ENCODE results near the gene RHOF.

GRCh38 chr12:121241152-121241739 lies 31.3 kb downstream of the P2RX4 start:
- PRO-cap, result no peak
- RAMPAGE, long total RNA, 4 experiments, result no peak in any of the 4 experiments

GRCh38 chr12:121399232-121400035 lies 484 bp upstream of the RNF34 start:
- PRO-cap, result unidirectional peak, minus-strand start at chr12:121399623; bidirectional peak, plus-strand start at chr12:121400129, minus-strand start at chr12:121399887
- RAMPAGE, long total RNA, 4 experiments, result no peak in any of the 4 experiments

GRCh38 chr12:121574083-121574514 lies 6.7 kb downstream of the KDM2B start:
- PRO-cap, result unidirectional peak, plus-strand start at chr12:121574391
- RAMPAGE, long total RNA, 4 experiments, result no peak in any of the 4 experiments

- PRO-cap, result no peak
- RAMPAGE, long total RNA, 4 experiments, result no peak in any of the 4 experiments
Measured at GRCh38 chr12:121664539-121665312, 4.7 kb downstream of the MORN3 start.

GRCh38 chr12:121792695-121793395 lies 643 bp downstream of the RHOF start:
- PRO-cap, result bidirectional peak, plus-strand start at chr12:121793031, minus-strand start at chr12:121792896
- RAMPAGE, long total RNA, 4 experiments, result no peak in any of the 4 experiments

DNA sequence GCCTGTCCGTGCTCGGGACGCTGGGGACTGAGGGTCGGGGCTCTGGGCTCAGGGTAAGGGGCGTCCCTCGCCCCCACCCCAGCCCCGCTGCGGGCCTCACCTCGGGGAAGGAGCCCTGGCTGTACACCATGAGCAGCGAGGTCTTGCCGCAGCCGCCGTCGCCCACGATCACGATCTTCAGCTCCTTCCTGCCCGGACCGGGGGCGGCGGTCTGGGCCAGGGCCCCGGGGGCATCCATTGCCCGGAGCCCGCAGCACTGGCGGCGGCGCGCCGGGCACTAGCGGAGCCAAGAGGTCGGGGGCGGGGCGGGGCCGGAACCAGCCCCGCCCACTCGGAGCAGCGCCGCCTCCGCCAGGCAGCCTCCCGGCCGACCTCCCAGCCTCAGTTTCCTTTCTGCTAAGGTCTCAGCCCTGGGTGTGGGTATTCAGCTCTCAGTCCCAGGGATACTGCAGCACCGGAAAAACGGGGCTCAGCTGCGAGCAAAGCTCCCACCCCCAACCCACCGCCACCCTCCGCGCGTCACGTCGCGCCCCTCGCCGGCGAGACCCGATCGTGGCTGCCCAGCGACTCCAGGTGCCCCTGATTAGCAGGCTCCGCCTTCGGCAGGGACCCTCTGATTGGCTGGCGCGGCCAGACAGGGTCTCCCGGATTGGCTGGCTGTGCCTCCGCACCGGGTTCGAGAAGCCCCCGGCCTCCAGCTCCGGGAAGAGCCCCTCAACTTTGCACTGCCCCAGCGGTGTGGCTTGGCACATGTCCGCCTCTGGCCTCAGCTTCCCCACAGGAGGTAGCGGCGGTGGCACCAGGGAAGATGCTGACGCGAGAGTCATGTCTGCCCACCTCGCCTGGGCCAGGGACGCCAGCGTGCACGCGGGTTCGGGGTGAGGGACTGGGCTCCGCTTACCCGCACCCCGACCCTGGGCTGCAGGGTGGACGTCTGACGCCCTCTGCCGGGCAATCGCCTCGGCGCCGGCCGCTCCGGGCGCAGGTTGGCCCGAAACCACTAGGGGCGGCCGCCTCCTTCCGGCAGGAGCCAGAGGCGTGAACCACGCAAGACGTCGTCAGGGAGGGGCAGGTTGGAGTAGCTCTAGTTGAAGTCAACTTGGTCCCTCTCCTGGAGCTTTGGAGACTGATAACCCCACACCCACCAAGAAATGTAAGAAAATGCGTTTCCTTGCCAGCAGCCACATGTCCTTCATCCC lies at the start of gene RHOF:
Gene RHOF, minus strand, starts transcription at position 293 of the 1,199 bp plus-strand sequence.
- PRO-cap, result bidirectional peak, plus-strand start at position 434 of the sequence, minus-strand start at position 258 of the sequence; bidirectional peak, plus-strand start at position 1,061 of the sequence, minus-strand start at position 888 of the sequence
- RAMPAGE, long total RNA, 4 experiments, result start-site peak on the minus strand in 4 of 4 experiments, centred at positions 259 to 279 of the sequence, 41 to 1,784 reads per replicate

- PRO-cap, result bidirectional peak, plus-strand start at chr12:121800738, minus-strand start at chr12:121800570
- RAMPAGE, long total RNA, 4 experiments, result no peak in any of the 4 experiments
Measured at GRCh38 chr12:121800441-121800802, 3.4 kb upstream of the SETD1B start.

DNA sequence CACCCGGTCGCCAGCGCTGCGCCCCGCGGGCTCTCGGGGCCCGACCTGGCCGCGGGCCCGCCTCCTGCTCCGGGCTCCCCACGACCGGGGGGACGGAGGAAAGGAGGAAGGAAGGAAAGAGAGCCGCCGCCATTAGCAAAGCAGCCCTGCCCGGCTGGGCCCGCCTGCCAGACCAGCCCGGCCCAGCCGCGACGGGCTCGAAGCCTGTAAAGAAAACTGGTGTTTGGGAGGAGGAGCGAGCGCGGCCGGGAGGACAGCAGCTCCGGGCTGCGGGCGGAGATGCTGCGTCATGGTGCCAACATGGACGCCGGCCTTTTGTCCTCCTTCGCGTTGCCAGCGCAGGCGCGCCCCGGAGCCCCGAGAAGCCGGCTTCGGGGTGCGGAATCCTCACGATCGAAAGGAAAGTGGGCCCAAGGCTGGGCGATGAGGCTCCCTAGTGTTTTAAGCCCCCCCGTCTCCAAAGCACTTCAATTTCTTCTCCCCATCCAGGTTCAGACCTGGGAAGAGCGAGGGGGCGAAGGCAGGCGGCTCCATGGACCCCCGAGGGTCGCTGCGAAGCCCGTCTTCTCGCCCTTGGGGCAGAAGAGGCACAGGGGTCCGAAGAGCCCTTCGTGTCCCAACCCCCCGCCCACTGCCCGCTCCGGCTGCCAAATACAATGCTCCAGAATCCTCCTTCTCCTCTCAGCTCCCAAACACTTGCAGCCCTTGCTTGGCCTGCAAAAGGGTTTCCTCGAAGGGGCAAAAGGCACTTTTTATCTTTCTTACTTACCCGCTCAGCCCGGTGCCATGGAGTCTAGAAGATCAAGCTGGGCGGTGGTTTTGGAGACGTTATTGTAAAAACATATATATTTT lies 2.8 kb upstream of the SETD1B start:
- PRO-cap, result bidirectional peak, plus-strand start at position 276 of the sequence, minus-strand start at position 184 of the sequence
- RAMPAGE, long total RNA, 4 experiments, result no peak in any of the 4 experiments

GRCh38 chr12:121804970-121805054 lies 1.0 kb downstream of the SETD1B start:
- PRO-cap, result no peak
- RAMPAGE, long total RNA, 4 experiments, result no peak in any of the 4 experiments

- PRO-cap, result bidirectional peak, plus-strand start at chr12:121812667, minus-strand start at chr12:121812528
- RAMPAGE, long total RNA, 4 experiments, result no peak in any of the 4 experiments
Measured at GRCh38 chr12:121812352-121812925, 8.6 kb downstream of the SETD1B start.

- PRO-cap, result no peak
- RAMPAGE, long total RNA, 4 experiments, result start-site peak on the plus strand in 2 of 4 experiments, at chr12:121817090-121817702 at its widest, 9 to 26 reads per replicate
Measured at GRCh38 chr12:121816879-121818090, 13.5 kb downstream of the SETD1B start.

- PRO-cap, result no peak
- RAMPAGE, long total RNA, 4 experiments, result no peak in any of the 4 experiments
Measured at GRCh38 chr12:121855911-121856904, 2.5 kb downstream of the HPD start.

- PRO-cap, result no peak
- RAMPAGE, long total RNA, 4 experiments, result no peak in any of the 4 experiments
Measured at GRCh38 chr12:121933583-121934409, 15.4 kb downstream of the CFAP251 start.

DNA sequence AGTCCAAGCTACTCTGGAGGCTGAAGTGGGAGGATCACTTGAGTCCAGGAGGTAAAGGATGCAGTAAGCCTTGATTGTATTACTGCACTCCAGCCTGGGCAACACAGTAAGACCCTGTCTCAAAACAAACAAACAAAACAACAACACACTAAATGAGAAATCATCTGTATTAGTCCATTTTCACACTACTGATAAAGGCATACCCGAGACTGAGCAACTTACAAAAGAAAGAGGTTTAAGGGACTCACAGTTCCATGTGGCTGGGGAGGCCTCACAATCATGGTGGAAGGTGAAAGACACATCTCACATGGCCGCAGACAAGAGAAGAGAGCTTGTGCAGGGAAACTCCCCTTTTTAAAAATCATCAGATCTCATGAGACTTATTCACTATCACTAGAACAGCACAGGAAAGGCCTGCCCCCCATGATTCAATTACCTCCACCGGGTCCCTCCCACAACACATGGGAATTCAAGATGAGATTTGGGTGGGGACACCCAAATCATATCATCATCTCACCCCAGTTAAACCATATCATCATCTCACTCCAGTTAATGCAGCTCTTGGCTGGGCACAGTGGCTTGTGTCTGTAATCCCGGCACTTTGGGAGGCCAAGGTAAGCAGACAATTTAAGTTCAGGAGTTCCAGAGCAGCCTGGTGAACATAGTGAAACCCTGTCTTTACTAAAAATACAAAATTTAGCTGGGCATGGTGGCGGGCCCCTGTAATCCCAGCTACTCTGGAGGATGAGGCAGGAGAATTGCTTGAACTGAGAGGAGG lies 4.5 kb upstream of the MLXIP start:
- PRO-cap, result no peak
- RAMPAGE, long total RNA, 4 experiments, result no peak in any of the 4 experiments

GRCh38 chr12:122087599-122088669 lies 9.4 kb downstream of the MLXIP start:
- PRO-cap, result no peak
- RAMPAGE, long total RNA, 4 experiments, result start-site peak on the plus strand in 2 of 4 experiments, at chr12:122087753-122088394 at its widest, 15 to 31 reads per replicate

DNA sequence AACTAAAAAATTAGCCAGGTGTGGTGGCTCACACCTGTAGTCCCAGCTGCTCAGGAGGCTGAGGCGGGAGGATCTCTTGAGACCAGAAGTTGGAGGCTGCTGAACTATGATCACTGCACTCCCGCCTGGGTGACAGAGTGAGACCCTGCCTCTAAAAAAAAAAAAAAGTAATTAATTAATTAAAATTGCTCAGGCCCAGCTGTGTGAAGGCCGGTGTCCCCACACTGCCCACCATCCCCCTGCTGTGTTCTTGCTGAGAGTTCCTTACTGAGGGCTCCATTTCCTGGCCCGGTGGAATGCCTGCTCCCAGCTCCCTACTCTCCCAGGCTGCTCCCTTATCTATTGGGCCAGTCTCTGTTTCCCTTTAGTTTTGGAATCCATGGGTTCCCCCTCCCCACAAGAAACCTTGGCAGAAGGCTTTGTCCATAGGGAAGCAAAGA lies 18.9 kb downstream of the MLXIP start:
- PRO-cap, result no peak
- RAMPAGE, long total RNA, 4 experiments, result no peak in any of the 4 experiments

- PRO-cap, result bidirectional peak, plus-strand start at chr12:122117169, minus-strand start at chr12:122117144
- RAMPAGE, long total RNA, 4 experiments, result no peak in any of the 4 experiments
Measured at GRCh38 chr12:122116760-122117464, 38.4 kb downstream of the MLXIP start.

- PRO-cap, result no peak
- RAMPAGE, long total RNA, 4 experiments, result no peak in any of the 4 experiments
Measured at GRCh38 chr12:122146546-122147138, 27.4 kb downstream of the IL31 start.

DNA sequence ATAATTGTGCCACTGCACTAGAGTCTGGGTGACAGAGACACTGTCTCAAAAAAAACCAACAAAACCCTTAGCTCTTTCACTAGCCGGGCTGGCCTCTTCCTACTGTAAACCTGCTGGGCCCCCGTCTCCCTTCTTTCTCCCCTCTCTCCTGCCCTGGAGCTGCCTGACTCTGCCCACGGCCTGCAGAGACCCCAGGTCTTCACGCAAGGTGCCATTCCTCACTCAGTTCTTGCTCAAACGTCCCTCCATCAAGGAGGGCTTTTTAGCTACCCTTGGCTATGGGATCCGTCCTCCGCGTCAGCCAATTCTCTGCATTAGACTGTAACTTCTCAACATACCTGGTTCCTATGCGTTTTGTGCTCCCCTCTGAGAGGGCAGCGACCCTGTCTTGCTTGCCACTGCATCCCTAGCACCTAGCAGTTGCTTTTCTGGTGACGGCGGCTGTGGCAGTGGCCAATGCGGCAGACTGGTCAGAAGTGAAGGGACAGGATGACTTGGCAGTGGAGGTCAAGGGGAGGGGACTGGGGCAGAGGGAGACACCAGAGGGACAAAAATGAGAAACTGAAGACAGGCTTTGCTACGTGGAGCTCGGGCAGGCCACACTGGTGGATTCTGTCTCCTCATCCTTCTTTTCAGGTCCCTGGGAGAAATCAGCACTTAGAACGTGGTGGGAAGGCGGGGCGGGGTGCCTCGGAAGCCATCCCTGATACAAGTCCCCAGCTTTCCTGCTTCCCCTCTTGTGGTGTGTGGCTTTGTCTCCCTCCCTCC lies 1.7 kb downstream of the B3GNT4 start:
- PRO-cap, result no peak
- RAMPAGE, long total RNA, 4 experiments, result no peak in any of the 4 experiments

- PRO-cap, result no peak
- RAMPAGE, long total RNA, 4 experiments, result no peak in any of the 4 experiments
Measured at GRCh38 chr12:122226973-122227824, 1.3 kb upstream of the DIABLO start.

All from transverse colon (tissue), 4 donors.